ENCODE results near the genes APPL1, FLNB and PXK.

- PRO-cap, 3 experiments: peak in 3 of 3 experiments; most common plus-strand start chr3:55486669 (in 2); most common minus-strand start chr3:55486293 (in 2)
These were observed 972 bp downstream of the WNT5A start for GRCh38 chr3:55485918-55486750.

DNA sequence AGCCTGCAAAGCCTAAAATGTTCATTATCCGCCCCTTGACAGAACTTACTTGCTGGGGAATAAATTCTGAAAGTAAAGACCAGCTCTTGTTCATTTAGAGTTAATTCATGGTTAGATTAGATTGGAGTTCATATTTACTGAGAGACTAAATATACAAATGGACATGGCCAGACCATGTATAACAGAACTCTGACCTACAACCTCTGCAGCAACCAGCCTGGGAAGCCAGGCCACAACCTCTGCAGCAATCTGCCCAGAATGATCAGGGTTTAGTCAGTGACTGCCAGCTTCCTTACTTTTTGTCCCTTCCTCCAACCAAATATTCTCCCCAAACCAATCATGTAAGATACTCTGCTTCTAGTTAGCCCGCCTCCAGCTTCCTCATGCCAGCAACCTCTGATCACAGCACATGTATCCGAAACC, 102.5 kb downstream of the ERC2 start:
- PRO-cap, 3 experiments: no peak in any of the 3 experiments

DNA sequence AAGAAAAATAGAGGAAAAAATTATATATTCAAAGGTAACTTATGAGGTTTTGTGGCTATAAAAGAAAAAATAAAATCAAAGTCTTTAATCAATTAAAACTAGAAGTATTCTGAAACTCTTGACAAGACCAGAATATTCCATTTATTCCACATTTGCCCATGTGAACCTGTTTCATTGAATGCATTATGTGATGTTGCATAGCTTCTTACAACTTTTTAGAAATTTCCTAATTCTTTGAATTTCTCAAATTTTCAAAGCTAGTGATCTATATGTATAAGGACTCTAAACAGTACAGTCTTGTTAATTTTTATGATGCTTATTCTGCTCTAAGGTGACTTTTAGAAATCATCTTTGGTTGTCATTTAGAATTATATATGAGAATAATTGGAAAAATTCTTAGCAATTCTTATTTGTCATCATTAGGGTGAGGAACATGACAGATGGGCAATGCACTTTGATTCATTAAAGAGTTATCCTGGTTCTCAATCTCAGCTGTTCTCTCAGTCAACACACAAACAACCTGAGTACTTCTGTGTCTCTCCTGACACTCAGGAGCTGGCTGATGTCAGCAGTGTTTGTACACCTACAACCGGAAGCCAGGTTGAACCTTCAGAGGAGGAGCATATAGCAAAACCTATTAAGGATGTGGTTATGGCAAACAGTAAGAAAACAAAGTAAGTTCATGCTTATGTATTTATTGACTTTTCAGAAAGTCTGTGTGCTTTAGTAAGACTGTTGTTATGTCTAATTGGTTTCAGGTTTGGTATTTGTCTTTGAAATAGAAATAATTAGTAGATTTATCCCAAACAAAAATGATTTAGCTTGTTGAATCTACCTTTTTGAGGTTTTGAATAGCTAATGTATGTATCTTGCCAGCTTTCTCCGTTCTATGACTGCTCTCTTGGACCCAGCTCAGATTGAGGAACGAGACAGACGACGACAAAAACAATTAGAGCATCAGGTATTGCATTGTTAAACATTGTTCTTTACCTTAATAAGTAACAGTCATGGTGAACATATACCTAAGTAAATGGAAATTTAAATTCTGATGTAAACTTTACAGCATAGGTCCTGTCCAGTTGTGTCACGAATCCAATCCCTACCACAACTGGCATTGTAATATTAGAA, 36.5 kb downstream of the CCDC66 start:
- PRO-cap, 3 experiments: no peak in any of the 3 experiments

DNA sequence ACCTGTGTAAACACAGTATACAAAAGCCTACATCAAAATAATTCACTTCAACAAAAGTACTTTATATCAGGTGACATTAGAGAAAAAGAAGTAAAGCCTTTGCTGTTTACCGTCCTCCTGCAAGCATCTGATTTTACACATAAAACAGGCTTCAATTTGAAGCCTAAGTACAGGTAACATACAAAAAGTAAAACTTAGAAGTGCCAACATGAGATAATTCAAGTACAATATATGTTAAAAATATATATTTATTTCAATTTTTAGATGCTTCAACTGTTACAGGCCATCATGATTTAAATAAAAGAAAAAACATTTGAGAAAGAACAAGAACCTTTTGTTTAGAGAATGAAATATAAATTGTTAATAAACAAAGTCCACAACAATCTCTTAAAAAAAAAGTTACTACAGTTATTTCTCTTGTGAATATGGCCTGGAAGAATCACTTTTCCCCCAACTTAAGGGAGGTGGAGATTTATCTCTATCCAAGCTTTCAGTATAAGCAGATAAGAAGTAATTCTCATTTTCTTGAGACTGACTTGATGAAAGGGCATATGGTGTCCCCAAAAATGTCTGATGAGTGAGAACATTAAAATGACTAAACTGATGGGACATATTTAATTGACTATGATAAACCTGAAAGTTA, 60.3 kb downstream of the TASOR start:
- PRO-cap, 3 experiments: peak in 1 of 3 experiments; most common minus-strand start position 130 of the sequence (in 1)

DNA sequence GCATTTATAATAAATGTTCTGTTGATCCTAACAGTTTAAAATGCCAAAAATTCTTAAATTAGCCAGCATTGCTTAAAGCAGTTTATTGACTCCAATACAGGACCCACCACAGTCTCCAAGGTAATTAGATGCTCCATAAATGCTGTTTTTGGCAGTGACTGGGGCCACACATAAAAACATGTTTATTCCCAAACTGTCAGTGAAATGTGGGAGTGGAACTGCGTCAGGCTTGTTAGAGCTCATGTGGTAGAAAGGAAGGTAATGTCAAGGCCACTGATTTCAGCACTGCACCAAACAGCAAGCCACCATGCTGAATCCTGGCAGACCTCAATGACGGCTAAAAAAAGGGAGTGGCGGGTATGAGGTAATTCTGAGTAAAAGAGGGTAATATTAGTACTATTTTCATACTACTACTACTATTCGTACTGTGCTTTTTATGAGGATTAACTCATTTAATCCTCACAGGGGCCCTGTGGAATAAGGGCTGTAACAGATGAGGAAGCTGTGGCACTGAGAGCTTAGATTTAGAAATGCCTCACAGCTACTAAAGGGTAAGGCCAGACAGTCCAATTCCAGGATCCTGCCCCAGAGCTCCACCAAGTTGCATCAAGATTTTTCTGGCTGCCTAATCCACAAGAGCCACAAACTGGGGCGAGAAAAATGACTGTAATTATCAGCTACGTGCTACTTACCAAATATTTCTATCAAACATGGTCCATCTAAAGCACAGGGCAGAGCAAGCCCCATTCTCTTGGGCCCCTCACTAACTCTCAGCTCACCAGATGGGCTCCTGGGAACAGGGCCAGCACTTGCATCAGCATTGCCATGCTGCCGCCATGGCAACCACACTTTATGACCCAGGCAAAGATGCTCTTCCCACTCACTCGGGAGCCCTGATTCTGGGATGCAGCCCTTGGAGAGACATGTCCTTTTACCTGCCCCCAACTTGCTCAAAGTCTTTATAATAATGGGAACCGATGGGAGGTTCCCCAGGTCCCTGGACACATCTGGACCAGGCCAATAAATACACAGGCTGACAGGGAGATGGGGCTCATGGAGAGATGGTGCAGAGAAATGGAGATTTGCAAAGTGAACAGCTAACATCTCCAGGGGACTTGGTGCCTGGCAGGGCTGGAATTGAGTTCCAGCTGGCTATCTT, 83.5 kb upstream of the SPATA12 start:
- PRO-cap, 3 experiments: no peak in any of the 3 experiments

DNA sequence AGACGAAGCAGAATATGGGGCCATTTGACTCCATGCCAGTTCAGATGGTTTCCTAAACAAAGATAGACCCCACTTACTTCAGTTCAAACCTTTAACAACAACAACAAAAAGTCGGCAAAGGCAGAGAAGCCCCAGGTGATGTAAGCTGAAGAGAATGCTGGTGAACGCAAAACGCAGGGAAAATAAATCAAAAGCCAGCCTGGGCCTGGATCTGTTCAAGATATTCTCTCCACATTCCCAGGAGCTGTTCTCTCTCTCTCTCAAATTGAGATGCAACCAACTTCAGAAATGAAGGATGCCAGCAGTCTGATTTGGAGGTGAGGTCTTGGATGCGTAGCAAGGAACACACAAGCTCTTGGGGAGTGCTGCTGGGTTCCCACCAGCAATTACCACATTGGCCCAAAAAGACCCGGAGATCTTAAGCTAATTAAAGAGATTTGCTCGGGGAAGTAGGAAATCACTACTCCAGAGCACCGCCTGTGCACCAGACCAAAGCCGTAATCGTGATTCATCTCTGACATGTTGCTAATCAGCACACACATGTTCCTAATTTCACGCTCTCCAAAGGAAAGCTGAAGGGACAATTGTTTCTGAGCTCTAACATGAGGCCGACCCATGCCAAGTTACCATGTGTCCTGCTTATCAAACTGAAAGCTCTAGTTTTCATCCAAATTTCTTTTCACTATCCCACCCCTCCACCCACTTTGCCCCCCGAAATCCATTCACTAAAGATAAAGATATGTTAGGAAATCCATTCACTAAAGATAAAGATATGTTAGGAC, 37.1 kb downstream of the IL17RD start:
- PRO-cap, 3 experiments: no peak in any of the 3 experiments

GRCh38 chr3:57227463-57228268, at the start of gene APPL1:
Gene APPL1, plus strand, starts transcription at chr3:57227729.
- PRO-cap, 3 experiments: peak in 3 of 3 experiments; most common plus-strand start chr3:57227741 (in 3); most common minus-strand start chr3:57227614 (in 3)

DNA sequence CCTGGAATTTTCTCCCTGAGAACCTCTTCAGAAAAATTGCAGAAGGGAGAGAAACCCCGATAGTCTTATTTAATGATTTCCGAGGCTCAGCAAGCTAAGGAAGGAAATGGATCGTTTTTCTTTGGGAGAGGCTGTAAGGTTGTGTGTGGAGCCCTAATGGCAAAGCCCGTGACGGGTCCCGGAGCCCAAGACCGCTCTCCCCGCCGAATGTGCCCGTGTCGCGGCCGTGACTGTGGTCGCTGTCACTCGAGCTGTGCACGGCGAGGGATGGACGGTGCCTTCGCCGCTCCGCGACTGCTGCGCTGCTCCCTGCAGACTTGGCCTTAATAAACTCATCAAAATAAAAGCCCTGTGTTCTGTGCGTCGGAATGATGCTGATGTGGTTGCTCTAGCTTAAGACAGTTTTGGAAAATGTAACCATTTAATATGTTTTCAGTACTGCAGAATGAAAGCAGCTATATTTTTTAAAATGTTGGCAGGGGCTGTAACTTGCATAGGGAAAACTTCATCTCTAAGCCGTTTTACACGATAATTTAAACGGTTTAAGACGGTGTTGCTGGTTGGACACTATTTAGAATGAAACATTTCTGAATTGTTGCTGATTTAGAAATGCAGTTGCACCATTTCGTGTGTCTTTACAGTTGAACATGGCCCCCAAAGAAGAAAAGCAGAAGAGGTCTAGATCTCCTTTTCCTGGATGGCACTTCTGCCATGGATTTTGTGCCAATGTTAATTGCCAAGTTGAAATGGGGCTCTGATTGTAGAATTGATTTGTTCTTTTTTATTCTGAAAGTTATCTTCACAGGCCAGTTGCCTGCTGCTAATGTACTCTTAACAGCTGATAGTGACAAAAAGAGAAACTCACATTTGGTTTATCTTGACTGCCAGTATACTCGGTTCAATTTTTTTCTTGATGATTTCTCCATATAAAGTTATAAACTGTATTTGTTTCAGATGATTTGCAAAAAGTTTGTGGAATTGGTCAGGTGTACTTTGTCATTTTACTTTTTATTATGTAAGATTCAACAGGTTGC, 1.1 kb downstream of the APPL1 start:
- PRO-cap, 3 experiments: peak in 3 of 3 experiments; most common plus-strand start position 242 of the sequence (in 1); most common minus-strand start position 299 of the sequence (in 3)

DNA sequence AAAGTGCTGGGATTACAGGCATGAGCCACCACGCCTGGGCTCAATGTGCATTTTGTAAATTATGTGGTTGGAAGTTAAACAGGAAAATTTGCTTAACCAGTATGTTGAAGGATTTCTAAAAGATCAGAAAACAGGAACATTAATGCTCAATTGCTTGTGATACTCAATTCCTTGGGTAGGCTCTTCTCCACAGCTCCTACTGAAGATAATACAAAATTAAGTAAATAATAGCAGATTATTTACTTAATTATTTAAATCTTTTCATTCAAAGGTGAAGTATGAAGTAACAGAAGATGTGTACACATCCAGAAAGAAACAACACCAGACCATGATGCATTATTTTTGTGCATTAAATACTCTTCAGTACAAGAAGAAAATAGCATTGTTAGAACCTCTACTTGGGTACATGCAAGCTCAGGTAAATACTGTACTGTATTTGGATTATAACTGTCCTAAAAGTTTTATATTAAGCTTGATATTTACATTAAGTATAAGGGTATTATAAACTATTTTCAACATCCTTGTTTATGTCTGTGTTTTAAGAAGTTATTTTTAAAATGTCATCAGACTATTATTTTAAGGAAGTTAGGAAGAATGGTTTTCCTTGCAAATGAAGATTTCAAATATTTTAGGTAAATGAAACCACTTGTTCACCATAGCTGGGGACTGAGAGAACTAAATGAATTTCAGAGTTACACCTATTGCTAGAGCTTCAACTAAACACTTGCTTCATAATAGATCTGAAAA, 18.4 kb downstream of the APPL1 start:
- PRO-cap, 3 experiments: no peak in any of the 3 experiments

DNA sequence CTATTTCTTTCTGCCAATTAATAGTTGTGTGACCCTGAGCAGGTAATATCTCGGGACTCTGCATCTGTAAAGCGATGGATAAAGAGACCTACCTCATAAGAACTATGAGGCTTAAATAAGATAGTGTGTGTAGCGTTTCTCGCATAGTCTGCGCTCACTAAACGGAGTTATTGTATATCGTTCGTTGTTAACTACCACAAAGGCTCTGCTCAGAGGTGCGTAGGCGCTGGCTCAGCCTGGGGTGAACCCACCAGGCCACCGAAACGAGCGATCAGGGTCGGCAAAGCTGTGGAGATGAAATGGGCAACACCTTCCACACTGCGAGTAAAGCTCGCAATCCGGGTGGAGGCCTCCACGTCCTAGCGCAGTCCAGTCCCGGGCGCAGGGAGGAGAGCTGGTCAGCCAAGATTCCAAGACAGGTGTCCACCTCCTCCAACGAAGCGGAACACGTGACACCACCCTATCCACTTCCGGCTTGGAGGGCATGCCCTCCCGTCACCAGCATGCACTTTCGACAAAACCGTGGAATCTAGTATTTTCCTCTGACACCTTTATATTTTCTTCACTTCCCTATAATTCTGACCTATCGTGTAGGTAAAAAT, 395 bp upstream of the PDE12 start:
- PRO-cap, 3 experiments: peak in 3 of 3 experiments; most common minus-strand start position 417 of the sequence (in 2)

- PRO-cap, 3 experiments: no peak in any of the 3 experiments
These were observed 58.9 kb downstream of the SLMAP start for GRCh38 chr3:57814969-57815462.

GRCh38 chr3:57959644-57960639, 48.3 kb upstream of the FLNB start:
- PRO-cap, 3 experiments: peak in 2 of 3 experiments; most common plus-strand start chr3:57960178 (in 1); most common minus-strand start chr3:57959992 (in 1)

DNA sequence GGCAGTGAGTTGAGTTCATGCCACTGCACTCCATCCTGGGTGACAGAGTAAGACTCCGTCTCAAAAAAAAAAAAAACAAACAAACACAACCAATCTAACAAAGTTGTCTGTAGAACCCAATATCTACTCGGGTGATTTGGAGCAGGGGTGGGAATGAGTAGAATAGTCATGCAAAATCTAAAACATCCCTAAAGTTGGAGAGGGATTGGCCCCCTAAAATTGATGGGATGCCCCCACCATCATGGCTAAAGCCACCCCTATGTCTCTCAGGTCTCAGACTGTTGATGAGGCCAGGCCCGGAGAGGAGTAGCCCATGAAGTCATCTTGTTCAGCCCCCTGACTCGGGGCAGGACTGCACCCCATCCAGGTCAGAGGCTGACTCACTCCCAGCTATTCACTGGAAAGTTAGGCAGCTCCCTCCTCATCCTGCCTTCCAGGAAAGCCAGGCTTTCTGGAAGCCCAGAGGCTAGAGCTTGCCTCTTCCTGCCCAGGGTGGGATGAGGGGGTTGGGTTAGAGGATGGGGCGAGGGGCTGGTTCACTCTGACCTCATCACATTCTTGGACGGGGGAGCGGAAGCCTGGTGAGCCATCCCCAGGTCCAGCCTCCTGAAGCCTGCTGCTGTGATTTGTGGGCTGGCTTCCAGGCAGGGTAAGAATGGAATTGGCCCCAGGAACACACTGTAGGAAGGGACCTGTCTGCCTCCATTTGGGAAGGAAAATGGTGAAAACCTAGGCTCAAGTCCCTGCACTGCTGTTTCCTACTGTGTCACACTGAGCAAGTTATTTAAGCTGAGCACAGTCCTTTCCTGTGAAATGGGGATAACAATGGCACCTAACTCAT, 38.5 kb upstream of the FLNB start:
- PRO-cap, 3 experiments: no peak in any of the 3 experiments

DNA sequence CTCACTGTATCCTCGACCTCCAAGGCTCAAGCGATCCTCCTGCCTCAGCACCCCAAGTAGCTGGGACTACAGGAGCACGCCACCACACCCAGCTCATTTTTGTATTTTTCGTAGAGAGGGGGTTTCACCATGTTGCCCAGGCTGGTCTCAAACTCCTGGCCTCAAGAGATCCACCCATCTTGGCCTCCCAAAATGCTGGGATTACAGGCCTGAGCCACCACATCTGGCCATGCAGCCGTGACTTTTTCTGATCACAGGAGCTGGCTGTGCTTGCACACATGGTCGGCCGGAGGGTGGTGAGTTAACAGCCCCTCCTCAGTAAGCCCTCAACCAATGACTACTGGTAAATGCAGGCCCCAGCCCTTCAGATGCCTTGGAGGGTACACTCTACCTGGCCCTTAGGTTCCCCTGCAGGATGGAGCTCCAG, 25.0 kb upstream of the FLNB start:
- PRO-cap, 3 experiments: no peak in any of the 3 experiments

DNA sequence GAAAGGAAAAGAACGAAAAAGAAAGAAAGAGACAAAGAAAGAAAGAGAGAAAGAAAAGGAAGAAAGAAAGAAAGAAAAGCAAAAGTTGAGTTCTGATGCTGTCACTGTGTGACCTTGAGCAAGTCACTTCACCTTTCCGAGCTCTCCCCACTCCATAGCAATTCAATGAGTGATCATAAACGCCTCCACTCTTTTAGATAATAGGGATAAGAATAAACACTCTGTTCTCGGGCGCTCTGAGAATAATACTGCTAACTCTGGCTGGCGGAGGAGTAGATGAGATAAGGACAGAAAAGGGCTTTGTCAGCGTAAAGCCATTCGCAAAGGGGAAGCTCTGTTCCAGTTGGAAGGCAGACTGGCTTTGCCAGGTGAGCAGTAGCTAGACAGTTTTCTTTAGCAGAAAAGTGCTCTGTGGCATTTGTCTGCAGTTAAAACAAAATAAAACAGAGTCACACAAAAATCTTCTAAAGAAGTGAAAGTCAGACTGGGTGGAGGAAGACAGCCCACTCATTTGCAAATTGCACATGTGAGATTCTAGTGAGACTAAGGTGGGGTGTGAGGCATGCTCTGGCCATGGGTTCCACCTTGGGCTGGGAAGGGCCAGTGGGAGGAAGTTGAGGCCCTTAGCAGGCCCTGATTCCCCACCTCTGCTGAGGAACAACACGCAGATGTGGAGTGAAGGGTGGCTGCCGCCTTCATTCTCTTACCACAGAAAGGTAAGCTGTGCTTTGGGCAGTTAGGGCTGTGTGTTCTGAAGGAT, 9.5 kb upstream of the FLNB start:
- PRO-cap, 3 experiments: no peak in any of the 3 experiments

GRCh38 chr3:58008128-58008931, at the start of gene FLNB:
Gene FLNB, plus strand, starts transcription at chr3:58008422.
- PRO-cap, 3 experiments: peak in 3 of 3 experiments; most common plus-strand start chr3:58008422 (in 3); most common minus-strand start chr3:58008336 (in 2)

GRCh38 chr3:58010107-58011095, 2.2 kb downstream of the FLNB start:
- PRO-cap, 3 experiments: peak in 3 of 3 experiments; most common plus-strand start chr3:58010415 (in 3); most common minus-strand start chr3:58010312 (in 2)

- PRO-cap, 3 experiments: no peak in any of the 3 experiments
These were observed 59.9 kb downstream of the FLNB start for GRCh38 chr3:58067935-58068805.

GRCh38 chr3:58285063-58285827, 20.8 kb upstream of the RPP14 start:
- PRO-cap, 3 experiments: no peak in any of the 3 experiments

DNA sequence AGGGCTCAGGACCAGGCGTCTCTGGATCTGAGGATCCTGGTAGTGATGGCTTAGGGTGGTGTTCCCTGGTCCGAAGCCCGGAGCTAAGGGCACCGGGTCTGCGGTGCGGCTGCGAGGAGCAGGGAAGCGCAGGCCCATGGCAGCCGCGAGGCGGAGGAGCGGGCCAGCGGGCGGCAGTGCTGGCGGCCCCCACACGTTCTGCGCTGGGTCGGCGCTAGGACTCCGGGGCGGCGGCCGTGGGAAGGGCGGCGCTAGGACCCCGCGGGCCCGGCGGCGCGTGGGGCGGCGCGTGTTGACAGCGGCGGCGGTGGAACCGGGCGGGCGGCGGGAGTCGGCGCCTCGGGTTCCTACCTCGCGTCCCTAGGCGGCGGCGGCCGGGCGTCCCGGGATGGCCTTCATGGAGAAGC, at the start of gene PXK:
Gene PXK, plus strand, starts transcription at position 292 of the 407 bp plus-strand sequence.
- PRO-cap, 3 experiments: peak in 3 of 3 experiments; most common plus-strand start position 292 of the sequence (in 1); most common minus-strand start position 202 of the sequence (in 2)

Measured in Metastatic Breast Carcinoma in the Ovary (tissue), 3 donors.